Measurements from ENCODE around the gene PRAMEF17.

DNA sequence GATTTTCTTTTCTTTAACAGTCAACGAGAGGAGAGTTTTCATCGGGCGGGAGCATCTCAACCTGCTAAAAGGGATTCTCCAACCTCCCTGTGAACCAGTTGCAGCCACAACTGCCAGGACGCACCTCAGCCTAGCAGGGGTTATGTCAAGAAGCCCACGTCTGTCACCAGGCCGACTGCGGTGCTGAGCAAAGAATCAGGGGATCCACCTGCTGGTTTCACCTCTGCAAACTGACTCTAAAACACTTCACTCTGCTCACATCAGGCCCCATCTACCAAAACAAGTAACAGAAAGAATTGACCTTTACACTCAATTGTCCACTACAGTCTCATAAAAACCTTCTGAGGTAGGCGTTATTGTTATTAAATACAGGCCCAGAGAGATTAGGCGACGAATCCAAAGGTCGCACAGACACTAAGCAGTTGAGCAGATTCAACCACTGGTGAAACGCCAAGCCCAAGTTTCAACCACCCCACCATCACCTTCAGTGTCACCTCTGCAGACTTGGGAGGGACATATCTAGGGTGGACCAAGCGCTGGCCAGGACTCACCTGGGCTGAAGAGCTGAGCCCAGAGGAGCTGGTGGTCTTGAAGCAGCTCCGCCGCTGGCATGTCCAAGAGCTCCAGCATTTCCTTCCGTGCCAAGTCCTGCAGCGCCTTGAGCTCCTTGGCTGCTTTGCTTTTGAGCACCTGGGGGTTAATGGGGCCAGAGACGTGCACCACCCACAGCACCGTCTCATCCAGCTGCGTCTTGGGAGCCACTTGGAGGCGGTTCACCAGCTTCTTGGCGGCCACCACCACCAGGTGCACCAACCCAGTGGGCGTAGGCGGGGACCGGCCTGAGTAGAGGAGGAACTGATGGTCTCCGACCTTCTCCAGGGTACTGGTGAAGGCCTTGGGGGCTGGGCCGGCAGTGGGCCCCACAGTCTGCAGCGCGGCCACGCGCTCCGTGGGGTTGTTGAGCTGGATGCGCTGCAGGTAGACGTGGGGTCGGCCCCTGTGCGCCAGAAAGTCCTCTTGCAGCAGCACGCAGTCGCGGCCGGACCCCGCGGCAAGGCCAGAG is 1.2 kb downstream of the KIAA2013 start:
- PRO-cap, 2 experiments, result peak in 2 of 2 experiments; most common plus-strand start position 393 of the sequence (in 2); most common minus-strand start position 281 of the sequence (in 1)

- PRO-cap, 2 experiments, result no peak in any of the 2 experiments
These were observed 3.6 kb upstream of the PLOD1 start for GRCh38 chr1:11930958-11931367.

DNA sequence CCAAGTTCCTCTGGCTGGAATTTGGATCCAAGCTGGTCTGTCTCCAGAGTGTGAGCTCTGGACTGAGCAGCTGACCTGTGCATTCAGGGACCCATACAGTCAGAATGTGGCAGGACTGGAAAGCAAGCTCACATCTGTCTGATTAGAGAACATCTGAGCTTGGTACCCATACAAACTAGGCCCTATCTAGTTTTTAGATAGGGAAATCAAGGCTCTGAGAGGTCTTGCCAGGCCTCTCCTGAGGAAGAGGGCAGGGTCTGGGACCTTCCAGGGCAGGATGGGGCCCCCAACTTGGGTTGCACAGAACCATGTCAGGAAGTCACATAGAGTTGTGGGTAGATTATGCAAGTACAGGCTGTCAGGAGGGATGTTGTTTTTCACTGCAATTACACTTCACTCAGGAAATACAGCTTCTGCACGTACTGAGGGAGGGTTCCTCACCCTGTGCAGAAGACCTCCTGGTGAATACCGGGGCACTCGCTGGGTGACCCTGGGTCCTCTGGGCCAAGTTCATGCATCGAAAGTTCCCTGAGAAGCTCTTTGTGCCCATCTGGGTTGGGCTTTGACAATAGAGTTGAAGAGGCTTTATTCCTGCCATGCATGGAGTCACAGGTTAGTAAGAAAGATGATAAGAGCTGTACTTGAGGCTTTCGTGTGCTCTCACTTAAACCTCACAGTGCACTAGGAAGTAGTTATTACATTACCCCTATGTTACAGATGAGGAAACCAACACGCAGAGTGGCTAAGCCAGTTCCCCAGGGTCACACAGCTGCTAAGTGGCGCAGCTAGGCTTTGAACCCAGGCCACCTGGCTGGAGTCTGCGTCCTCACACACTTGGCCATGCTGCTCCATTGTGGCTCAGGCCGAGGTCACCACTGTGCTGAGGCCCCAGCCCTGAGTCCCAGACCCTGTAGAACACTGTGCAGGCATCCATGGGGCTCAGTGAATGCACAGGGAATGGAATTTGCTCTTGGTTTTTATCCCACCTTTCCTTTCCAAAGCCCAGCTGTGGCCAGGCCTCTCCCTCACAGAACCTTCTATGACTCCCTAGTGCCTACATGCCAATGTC is 16.2 kb upstream of the TNFRSF1B start:
- PRO-cap, 2 experiments, result no peak in any of the 2 experiments

DNA sequence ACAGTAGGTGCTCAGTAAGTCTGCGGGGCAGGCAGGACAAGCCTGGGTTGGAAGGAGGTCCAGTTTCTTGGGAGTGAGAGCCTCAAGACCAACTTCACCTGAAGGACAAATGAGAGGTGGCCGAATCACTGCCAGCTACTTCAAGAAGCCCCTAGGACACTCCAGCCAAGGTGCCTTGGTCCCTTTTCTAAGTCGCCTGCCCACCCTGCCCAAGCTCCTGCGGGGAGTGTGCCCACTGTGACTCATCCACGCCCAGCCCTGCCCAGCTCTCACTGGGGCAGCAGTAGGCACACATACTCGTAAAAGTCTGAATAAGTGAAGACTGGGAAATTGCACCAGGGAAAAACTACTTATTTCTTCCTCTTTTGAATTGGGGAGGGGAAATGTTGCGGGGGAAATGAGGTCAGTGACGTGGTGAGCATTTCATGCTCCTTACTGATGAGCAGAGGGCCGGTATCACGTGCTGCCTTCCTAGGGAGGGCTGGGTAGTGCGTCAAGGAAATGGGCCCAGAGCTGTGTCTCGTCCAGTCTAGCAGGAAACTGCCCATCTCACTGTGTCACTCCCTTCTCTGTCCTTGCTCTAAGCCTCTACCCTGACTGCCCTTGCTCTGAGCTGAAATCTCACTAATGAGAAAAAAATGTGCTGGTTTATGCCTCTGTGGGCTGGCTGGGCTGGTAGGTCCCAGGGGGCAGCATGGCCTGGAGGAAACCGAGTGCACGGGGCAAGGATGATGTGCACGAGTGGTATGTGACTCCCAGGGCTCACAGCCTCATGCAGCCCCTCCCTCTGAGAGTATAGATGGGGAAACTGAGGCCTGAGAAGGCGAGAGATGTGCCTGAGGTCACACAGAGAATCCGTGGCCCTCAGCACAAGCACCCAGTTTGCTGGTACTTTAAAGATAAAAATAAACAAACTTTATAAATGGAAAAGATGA is 13.5 kb upstream of the TNFRSF1B start:
- PRO-cap, 2 experiments, result no peak in any of the 2 experiments

DNA sequence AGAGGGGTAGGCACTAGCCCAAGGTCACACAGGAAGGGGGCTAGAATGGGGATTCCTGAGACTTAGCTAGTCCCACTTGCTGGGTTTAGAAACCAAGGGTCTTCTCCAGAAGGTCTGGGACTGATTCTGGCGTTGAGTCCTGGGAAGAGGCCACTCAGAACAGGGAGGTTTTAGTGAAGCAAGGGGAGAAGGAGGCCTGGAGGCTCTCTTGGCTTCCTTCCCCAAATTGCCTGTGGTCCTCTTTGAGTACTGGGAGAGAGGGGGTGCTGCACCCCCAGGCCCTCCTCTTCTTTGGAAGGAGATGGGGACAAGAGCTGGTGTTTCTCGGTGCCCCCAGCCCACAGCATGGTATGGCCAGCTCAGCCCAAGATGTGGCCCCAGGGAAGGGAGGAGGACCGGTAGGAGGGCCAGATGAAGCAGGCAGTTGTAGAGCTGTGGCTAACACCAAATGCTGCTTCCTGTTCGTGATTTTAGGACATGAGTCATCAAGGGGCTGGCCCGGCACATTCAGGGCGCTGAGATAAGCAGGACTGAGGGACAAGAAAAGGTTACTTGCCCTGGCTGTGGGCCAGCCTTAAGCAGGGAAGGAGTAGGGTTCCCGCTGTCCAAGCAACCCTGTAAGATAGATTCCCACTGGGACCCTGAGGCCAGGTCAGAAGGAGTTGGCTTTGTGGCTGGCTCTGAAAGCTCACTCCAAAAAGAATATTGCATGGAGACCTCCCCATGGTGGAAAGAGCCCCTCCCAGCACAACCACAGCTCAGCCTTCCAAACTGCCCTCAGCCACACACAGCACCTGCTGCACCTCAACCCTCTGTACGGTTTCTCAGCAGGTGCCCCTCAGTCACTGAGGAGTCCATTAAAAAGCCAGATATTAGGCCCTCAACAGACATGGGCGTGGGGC is 5.0 kb upstream of the TNFRSF1B start:
- PRO-cap, 2 experiments, result no peak in any of the 2 experiments

DNA sequence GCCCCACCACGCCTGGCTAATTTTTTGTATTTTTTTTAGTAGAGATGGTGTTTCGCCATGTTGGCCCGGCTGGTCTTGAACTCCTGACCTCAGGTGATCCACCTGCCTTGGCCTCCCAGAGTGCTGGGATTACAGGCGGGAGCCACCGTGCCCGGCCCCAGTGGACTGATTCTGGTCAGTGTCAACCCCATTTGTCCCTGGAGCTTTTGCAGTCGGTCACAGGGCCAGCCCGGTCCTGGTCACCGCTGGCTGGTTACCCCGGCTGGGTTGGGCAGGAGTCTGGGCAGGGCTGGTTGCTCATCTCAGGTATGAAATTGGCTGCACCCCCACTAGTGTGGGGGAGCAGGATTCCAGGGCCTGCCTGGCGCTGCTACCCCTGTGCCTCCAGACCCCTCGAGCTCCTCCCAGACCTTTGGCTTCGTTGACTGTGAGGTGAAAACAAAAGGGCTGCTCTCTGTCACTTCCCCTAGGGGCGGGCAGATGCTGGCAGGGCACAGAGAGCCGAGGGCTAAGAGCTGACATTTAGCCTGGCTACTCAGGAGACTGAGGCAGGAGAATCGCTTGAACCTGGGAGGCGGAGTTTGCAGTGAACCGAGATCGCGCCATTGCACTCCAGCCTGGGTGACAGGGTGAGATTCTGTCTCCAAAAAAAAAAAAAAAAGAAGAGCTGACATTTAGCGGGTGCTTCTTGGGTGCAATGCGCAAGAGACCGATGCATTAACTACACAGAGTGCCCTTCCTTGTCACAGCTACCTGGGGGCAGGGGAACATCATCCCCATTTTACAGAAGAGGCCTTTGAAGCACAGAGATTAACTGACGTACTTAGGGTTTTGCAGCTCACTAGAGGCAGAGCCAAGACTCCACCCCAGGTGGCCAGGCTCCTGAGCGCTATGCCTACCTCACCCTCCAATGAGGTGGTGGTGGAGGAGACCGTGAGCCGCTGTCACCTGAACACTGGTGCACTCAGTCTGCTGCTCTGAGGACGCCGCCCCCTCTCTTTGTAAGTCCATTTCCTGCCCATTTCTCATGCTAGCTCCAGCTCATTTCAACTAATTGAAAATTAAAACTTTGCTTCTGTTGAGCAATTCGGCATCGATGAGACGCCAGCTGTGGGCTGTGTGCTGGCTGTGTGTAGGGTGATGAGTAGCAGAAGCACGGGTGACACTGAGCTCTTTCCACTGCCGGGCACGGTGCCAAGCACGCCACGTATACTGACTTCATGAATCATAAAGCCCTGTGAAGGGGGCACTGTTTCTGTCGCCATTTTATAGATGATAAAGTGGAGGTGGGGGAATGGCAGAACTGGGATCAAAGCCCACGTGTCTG is 10.8 kb downstream of the TNFRSF1B start:
- PRO-cap, 2 experiments, result no peak in any of the 2 experiments

GRCh38 chr1:12190776-12191486 is 24.1 kb downstream of the TNFRSF1B start:
- PRO-cap, 2 experiments, result no peak in any of the 2 experiments

DNA sequence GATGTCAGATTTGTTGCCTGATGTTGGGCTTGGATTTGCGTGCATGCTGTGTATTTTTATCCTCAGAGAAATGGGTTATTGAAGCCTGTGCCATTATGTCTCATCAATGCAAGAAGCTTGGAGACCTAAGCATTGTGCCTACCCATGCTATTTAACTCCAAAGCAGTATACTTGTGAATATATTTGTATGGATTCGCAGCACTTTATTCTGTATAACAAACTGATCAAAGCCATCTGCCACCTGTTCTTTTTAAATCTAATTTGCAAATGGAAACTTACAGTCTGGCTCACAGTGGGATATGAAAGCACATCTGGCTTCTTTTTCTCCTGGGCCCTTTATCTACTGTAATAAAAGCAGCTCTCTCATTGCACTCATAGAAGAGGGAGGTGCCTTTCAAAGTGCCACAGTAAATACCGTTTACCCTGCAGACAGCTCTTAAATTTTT is 109.9 kb downstream of the VPS13D start:
- PRO-cap, 2 experiments, result no peak in any of the 2 experiments

GRCh38 chr1:12457956-12458931 is 159.8 kb downstream of the DHRS3 start:
- PRO-cap, 2 experiments, result no peak in any of the 2 experiments

GRCh38 chr1:12541504-12542006 is 76.5 kb downstream of the DHRS3 start:
- PRO-cap, 2 experiments, result no peak in any of the 2 experiments

GRCh38 chr1:12597624-12598276 is 20.3 kb downstream of the DHRS3 start:
- PRO-cap, 2 experiments, result no peak in any of the 2 experiments

DNA sequence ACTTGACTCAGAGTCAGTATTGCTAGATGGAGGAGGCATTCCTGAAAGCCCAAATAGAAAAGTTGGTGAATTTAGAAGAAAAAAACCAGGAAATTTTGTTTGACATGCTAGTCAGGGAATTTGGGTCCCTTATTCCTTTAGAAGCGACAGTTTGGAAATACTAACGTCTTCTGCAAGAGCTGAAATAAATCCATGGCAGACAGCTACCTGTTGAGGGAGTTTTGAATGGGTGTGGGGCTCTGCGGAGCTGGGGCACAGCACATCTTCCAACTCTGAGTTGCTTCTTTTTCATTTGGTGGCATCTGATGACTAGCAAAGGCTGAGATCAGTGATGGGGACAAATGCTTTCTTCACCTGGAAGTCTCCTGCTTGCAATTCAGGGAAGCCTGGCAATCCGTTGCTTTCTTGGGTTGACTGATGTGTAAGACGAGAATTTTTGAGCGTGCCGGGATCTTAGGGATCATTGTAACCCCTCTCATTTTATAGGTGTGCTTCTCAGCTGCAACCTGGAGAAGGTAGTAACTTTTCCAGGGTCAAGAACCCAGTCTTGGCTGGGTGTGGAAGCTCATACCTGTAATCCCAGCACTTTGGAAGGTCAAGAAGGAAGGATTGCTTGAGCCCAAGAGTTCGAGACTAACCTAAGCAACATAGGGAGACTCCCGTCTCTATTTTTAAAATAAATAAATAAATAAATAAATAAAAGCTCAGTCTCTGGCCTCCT is 6.6 kb downstream of the DHRS3 start:
- PRO-cap, 2 experiments, result no peak in any of the 2 experiments

DNA sequence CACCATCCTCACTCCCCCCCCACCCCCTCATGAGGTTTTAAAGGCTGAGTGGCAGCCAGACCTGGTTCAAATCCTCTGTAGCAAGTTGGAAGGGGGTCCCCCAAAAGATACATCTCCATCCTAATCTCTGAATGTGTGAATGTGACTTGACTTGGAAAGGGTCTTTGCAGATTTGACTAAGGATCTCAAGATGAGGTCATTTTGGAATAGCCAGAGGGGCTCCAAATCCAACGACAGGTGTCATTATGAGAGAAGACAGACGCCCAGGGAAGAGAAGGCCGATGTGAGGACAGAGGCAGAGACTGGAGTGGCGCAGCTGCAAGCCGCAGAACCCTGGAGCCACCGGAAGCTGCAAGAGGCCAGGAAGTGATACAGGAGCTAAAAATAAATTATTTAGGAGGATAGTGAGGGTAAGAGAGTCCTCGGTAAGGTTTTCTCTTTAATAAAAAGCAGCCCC is 9.8 kb upstream of the AADACL4 start:
- PRO-cap, 2 experiments, result no peak in any of the 2 experiments

- PRO-cap, 2 experiments, result no peak in any of the 2 experiments
These were observed at the start of gene PRAMEF17 for GRCh38 chr1:13389268-13389885. PRAMEF17 (plus strand) TSS chr1:13389632.

DNA sequence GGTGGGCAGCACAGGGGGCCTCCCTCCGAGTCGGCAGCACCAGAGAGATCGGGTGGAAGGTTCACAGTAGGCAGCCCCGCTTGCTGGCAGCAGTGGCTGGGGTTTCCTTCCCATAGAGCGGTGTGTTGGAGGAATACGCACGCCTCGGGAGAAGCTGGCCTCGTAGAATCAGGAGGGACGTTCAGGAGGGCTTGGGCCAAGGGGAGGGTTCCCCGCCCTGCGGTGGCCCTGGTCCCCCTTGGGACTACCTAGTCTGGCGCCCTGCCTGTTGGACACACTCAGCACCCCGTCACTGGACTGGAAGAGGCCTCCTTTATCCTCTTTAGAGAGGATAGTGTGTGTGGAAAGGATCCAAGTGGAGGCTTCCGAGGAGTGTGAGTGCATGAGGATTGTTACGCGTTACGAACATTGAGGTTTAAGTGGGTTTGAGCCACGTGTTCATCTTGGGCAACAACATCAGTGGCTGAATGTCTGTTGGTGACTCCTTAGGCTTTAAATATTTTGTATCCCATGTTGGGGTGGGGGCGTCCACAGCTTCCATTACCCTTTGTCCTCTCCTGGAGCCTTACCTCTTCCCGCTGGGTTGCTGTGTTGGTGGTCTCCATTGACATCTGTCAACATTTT is 821 bp downstream of the PDPN start:
- PRO-cap, 2 experiments, result no peak in any of the 2 experiments

GRCh38 chr1:13585250-13585819 is 1.7 kb downstream of the PDPN start:
- PRO-cap, 2 experiments, result peak in 1 of 2 experiments; most common minus-strand start chr1:13585341 (in 1)

DNA sequence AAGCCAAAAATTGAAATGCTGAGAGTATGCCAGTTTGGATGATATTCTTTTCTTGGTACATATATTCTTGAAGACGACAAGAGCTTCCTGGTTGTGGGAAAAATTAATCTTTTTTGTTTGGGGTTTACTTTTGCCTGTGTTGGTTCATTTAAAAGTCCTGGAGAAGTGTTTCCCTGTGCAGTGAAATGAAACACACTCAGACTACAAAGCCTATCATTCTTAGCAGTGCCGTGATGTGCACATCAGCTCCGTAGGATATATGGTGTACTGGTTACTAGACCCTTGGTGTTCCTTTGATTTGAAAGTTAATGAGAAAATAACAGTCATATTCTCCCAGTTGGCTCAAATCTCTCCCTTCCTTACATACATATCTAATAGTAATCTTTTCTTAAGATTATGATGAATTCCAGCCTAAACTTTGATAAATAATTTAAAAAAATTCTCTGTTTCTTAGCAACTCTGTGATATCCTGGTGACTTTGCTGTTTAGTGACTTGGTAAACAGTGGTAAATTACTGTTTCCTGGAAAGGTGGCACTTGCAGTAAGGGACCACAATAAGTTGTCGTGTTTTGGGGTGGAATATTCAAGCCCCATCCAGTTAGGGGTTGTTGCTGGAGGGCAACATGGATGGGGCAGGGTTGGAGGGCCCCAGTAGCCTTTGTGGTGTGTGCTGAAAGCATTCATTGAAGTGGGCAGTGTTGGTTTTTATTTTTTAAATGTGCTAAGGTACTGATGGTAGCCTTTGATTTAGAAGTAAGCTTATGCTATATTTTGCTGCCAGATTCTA is 30.1 kb downstream of the PRDM2 start:
- PRO-cap, 2 experiments, result no peak in any of the 2 experiments

DNA sequence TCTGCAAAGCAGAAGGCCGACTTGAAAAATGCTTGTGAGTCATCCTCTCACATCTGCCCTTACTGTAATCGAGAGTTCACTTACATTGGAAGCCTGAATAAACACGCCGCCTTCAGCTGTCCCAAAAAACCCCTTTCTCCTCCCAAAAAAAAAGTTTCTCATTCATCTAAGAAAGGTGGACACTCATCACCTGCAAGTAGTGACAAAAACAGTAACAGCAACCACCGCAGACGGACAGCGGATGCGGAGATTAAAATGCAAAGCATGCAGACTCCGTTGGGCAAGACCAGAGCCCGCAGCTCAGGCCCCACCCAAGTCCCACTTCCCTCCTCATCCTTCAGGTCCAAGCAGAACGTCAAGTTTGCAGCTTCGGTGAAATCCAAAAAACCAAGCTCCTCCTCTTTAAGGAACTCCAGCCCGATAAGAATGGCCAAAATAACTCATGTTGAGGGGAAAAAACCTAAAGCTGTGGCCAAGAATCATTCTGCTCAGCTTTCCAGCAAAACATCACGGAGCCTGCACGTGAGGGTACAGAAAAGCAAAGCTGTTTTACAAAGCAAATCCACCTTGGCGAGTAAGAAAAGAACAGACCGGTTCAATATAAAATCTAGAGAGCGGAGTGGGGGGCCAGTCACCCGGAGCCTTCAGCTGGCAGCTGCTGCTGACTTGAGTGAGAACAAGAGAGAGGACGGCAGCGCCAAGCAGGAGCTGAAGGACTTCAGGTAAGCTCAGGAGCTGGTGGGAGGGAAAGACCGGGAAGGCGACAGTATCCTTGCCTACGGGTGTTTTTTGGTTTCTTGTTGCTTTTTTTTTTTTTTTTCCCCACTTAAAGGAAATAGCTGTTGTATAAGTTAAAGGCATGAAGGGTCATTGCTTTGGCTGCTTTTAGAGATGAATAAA is 82.4 kb downstream of the PRDM2 start:
- PRO-cap, 2 experiments, result no peak in any of the 2 experiments

GRCh38 chr1:13900858-13901601 is 201.0 kb downstream of the PRDM2 start:
- PRO-cap, 2 experiments, result no peak in any of the 2 experiments

DNA sequence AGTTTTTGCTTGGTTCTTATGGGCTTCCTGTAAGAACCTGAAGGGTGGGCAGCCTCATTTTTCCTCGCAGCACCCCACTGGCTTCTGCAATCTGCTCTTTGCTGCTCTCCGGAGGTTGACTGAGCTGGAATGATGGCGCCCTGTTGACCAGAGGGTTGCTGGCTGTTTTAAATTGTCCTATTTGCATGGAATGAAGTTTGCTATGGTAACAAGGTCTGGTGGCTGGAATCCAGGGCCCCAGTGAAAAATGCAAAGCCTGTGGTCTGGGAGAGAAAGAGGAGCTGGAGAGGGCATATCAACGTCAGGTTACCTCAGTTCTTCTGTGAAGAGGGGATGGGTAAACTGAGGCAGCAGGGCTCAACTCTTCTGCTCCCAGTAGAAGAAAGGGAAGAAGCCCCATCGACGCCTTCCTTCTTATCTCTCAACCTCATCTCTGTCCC is 881 bp upstream of the KAZN start:
- PRO-cap, 2 experiments, result no peak in any of the 2 experiments